Left lobe of liver (tissue), 1 donor: Measurements from ENCODE around the genes COPS6, PPP1R35 and SPACDR.

DNA sequence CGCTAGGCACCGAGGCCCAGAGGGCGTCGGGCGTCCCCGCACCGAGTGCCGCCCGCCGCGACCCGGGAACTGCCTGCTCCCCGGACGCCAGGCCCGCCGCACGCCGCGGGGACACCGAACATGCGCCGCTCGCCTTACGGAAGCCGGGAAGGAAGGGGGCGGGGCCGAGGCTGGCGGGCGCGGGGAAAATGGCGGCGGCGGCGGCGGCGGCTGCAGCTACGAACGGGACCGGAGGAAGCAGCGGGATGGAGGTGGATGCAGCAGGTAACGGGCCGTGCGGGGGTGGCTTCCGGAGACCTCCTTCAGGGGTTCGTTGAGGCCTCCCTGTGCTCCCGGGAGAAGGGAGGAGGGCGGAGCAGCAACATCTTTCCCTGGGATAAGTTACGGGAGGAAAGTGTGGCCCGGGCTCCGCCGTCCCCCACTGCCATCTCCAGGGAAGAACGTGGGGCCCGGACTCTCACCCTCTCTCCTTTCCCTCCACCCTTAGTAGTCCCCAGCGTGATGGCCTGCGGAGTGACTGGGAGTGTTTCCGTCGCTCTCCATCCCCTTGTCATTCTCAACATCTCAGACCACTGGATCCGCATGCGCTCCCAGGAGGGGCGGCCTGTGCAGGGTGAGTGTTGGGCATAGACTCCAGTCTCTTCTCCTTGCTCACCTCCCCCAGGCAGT, at the start of gene COPS6:
Gene COPS6, plus strand, starts transcription at position 167 of the 669 bp plus-strand sequence.
- PRO-cap, result bidirectional peak, plus-strand start at position 176 of the sequence, minus-strand start at position 71 of the sequence

DNA sequence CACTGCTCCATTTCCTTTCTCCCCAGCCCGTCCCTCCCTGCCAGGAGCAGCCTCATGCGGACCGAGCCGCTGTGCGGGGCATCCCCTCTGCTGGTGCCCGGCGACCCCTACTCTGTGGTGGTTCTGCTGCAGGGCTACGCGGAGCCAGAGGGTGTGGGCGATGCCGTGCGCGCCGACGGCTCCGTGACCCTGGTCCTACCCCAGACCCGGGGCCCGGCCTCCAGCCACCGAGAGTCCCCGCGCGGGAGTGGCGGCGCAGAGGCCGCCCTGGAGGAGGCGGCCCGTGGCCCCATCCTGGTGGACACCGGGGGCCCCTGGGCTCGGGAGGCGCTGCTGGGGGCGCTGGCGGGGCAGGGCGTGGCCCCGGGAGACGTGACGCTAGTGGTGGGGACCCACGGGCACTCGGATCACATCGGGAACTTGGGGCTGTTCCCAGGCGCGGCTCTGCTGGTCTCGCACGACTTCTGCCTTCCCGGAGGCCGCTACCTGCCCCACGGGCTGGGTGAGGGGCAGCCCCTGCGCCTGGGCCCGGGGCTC, 643 bp downstream of the MBLAC1 start:
- PRO-cap, result bidirectional peak, plus-strand start at position 429 of the sequence, minus-strand start at position 269 of the sequence

DNA sequence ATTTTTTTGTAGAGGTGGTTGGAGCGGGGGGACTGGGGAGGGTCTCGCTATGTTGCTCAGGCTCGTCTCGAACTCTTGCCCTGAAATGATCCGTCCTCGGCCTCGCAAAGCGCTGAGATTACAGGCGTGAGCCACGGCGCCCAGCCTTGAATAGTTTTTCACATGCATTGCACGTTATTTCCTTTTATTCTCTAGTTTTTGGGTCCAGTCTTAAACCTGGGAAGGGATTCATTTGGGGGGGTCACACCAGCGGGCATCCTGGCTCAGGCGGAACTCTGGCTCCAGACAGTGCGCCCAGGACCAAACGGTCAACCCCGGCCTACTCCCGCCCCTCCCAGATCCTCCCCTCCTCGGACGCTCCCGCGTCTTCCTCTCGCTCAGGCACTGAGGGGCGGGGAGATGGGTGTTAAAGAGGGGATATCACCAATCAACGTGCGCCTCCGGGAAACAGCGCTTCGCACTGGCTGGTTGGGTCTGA, 339 bp upstream of the LAMTOR4 start:
- PRO-cap, result bidirectional peak, plus-strand start outside the sequence, minus-strand start at position 277 of the sequence

DNA sequence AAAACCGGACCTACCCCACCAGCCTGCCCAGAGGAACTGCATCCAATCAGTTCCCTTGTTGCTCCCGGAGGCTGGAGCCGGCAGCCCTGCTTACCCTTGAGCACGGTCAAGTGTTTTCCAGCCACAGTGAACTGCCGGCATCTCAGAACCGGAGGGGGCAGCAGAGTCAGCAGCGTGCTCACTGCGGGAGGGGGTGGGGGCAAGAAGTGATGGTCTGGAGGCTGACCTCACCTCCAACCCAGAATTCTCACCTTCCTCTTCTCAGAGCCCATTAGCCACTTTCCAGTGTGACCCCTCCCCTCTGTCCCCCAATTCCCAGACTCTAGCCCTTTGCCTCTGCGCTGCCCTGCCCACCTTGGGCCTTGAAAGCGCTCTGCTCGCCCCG, 1.3 kb downstream of the TRAPPC14 start:
- PRO-cap, result no peak

- PRO-cap, result no peak
Observed at GRCh38 chr7:100167553-100168434, 623 bp downstream of the GAL3ST4 start.

GRCh38 chr7:100192336-100192861, 14.7 kb downstream of the STAG3 start:
- PRO-cap, result no peak

DNA sequence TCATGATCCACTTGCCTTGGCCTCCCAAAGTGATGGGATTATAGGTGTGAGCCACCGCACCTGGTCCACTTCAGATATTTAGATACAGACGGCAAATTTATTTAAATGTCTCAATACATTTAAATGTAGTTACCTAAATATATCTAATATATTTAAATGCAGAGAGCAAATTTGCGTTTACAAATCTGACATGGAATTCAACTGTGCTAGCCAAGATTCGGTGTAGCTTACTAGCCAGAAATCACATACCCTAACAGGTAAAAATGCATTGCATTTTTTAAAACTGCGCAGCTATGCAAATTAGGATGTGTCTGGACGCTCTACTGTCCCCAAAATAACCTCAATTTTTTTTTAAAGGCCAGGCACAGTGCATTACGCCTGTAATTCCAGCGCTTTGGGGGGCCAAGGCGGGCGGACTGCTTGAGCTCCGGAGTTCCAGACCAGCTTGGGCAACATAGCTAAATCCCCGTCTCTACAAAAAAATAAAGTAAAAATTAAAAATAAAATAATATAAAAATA, 22.9 kb upstream of the PILRB start:
- PRO-cap, result no peak

DNA sequence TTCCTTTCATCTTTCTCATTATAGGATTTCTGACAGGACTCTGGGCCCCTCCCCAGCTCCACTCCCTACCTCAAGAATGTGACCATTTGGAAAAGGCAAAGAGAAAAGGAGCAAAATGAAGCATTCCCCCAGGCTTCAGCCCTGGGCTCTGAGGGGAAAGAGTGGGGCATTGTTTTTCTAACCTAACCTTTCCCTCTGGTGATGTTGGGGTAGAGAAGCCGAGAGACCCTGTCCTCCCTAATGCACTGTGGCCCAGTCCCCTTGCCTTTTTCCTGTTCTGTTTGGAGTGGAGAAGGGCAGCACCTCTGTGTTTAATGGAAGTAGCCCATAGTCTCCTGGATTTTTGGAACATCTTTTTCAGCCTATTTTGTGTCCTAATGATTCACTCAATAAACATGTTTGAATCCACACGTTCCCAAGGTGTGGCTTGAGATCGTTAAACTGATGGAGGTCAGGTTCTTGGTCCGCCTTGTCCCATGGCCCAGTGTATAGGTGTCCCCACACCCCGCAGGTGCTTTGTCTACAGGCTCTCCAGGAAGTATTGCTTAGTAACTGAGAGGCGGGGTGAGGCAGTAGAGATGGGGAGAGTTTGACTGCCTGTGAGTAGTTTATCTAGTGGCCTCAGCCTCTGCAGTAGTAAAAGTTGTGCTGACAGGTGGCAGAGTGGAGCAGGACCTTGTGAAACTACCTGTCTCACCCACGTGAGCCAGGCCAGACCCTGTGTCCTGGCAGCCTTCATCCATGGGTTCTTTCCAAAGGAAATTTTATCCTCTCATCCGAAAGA, 16.8 kb upstream of the PILRB start:
- PRO-cap, result no peak

DNA sequence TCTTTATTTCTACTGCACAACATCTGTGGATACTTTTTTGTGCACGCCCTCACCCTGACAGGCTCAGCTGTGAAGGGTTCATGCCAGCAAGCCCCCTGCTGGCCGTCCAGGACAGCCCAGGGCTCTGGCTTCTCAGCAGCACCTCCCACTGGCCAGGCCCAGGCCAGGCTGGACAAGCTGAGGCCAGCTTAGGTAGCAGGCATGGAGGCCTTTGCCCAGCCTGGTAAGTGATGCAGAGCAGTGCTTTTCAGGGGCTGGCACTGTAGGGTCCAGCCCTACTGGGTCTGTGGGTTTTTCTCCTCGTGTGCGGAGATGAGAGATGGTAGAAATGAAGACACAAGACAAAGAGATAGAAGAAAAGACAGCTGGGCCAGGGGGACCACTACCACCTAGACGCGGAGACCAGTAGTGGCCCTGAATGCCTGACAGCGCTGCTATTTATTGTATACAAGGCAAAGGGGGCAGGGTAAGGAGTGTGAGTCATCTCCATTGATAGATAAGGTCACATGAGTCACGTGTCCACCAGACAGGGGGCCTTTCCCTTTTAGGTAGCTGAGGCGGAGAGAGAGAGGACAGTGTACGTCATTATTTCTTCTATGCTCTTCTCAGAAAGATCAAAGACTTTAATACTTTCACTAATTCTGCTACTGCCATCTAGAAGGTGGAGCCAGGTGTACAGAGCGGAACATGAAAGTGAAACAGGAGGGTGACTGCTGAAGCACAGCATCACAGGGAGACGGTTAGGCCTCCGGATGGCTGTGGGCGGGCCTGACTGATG, 13.2 kb upstream of the PILRB start:
- PRO-cap, result no peak

DNA sequence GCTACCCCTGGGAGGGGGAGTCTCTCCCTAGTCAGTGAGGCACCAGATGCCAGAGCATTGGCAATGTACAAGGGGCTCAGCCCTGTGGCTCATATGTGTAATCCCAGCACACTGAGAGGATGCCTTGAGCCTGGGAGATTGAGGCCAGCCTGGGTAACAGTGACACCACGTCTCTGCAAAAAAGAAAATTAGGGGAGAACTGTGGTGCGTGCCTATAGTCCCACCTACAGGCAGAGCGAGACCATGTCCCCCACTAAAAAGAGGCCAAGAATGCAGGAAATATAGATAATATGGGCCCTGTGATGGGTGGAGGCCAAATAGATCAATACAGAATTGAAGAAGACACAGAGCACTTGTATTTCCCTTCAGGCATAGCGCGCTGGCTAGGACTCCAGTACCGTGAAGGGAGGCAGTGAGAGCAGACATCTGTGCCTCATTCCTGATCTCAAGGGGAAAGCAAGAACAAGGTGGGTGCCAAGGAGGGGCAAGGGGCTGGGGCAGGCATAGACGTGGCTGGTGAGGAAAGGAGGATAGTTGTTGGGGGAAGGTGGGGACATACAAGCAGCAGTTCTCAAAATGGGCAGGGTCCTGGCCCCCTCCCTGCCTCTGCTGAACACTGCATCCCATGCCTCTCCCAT, 3.0 kb upstream of the PILRB start:
- PRO-cap, result no peak

DNA sequence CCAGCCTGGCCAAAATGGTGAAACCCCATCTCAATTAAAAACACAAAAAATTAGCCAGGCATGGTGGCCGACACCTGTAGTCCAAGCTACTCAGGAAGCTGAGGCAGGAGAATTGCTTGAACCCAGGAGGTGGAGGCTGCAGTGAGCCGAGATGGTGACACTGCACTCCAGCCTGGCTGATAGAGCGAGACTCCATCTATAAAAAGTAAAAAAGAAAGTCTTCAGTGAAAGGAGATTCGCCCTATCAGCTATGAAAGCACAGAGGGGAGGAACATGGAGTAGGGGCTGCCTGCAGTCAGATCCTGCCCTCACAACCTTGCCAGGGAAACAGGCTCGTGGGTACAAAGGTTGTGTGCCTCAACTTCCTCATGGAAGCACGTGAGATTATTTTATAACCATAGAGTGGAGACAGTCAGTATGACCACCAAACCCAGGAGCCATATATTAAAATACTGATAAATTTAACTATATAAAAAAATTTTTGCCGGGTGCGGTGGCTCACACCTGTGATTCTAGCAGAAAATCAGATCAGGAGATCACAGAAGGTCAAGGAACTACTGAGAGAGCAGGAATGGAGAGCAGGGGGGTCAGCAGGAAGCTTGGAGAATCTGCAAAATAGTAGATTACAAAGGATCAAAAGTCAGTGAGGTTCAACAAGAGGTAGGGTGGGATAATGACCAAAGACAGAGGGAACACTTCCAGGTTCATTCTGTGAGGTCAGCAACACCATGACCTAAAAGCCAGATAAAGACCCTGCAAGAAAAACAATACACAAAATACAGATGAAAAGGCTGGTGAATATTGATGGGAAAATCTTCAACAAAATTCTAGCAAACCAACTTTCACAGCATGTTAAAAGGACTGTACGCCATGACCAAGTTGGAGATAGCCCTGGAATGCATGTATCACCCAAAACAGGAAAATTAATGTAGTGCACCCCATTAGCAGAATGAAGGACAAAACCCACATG, 3.9 kb downstream of the PILRB start:
- PRO-cap, result no peak

- PRO-cap, result no peak
Observed at GRCh38 chr7:100366778-100367004, 6.6 kb upstream of the PILRA start.

- PRO-cap, result no peak
Observed at GRCh38 chr7:100431488-100432488, 2.2 kb downstream of the MEPCE start.

- PRO-cap, result no peak
Observed at GRCh38 chr7:100432659-100433229, 3.1 kb downstream of the MEPCE start.

DNA sequence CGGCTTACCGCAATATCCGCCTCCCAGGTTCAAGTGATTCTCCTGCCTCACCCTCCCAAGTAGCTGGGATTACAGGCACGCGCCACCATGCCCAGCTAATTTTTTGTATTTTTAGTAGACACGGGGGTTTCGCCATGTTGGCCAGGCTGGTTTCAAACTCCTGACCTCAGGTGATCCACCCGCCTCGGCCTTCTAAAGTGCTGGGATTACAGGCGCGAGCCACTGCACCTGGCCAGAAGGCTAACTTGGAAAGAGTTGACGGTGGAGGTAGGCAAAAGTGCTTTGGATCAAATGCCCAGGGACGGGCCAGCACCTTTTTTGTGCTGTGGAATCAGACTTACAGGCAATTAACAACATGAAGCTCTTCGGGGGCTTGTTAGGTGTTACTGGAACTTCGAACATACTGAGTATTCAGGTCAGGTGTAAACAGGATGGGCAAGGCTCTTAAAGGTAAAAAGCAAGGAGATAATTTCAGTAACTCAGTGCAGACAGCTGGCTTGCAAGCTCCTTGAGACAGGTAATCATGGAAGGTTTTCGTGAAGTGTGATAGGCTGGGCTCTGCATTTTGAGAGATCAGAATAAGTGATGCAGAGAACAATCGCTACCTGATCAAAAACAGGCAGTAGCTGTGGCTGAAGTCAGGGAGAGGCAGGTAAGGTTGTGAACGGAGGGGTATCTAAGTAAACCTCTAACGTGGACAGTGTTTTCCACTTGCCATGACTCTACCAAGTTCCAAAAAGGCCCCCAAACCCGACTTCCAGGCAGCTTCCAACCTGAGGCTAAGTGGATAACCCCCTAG, 1.7 kb downstream of the PPP1R35 start:
- PRO-cap, result no peak

GRCh38 chr7:100436279-100436839, at the start of gene PPP1R35:
PPP1R35 (minus strand) TSS chr7:100436497.
- PRO-cap, result bidirectional peak, plus-strand start at chr7:100436668, minus-strand start at chr7:100436474

GRCh38 chr7:100449079-100449815, 12.9 kb upstream of the PPP1R35 start:
- PRO-cap, result unidirectional peak, minus-strand start at chr7:100449308; unidirectional peak, minus-strand start at chr7:100449323

GRCh38 chr7:100464031-100464593, at the start of gene SPACDR:
SPACDR (minus strand) TSS chr7:100464260.
- PRO-cap, result no peak

DNA sequence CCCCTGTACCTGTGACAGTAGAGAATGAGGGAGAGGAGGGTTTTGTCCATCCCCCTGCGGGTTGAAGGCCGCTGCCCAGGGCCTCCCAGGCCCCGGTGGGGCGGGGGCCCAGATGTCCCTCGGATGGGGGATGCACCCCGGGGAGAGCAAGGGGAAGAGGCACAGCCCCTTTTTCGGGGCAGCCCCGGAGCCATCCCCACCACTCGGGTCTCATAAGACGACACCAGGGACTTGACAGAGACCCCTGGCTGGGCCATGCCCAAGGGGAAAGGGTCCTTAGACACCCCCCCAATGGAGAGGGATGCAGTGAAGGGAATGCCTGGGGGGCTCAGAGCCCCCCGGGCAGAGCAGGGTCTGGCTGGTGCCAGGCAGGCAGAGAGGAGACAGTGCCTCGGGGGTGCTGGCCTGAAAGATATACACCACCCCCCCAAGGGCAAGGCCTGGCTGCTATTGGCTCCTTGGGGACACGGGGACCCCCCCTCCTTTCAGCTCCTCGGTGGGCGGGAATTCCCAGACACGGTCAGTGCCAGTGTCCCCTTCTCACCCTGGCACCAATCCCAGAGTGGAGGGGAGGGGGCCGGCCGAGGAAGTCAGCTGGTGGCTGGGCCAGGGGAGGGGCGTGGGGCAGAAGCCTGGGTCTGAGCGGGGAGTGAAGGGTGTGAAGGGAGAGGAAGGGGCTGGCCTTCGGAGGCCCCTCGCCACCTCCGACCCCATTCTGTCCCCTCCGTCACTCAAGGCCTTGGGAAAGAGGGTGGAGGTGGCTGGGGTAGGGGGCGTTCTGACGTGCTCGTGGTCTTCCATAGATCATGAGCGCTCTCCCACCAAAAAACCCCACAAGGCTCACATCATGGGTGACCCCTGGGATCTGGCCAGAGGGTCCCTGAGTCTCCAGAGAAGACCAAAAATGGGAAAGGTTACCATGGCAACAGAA, 3.9 kb upstream of the SPACDR start:
- PRO-cap, result no peak

GRCh38 chr7:100565814-100566276, 7.9 kb downstream of the SAP25 start:
- PRO-cap, result bidirectional peak, plus-strand start at chr7:100566171, minus-strand start at chr7:100566074